ENCODE data around the genes DNAAF10, PROKR1 and GFPT1.

DNA sequence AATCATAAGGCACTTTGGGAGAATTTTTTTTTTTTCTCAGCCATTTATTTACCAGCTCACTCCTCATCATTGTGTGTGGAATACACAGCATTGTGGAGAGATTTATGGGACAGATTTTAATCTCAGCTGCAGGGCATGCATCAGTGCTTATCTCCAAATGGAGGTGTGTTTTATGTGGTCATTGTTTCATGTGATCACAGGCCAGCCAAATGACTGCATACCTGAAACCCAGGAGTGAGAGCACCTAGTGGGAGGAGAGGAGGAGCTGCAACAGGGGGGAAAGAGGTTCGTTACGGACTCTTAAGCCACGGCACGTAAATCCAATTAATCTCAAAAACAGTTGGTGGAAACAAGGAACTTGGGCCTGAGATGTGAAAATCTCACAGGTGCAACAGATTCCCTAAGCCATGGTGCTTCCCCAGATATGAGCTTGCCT, 167.6 kb downstream of the C1D start:
- RRBS = no CpG with 5 or more reads among the region's 4 CpGs

DNA sequence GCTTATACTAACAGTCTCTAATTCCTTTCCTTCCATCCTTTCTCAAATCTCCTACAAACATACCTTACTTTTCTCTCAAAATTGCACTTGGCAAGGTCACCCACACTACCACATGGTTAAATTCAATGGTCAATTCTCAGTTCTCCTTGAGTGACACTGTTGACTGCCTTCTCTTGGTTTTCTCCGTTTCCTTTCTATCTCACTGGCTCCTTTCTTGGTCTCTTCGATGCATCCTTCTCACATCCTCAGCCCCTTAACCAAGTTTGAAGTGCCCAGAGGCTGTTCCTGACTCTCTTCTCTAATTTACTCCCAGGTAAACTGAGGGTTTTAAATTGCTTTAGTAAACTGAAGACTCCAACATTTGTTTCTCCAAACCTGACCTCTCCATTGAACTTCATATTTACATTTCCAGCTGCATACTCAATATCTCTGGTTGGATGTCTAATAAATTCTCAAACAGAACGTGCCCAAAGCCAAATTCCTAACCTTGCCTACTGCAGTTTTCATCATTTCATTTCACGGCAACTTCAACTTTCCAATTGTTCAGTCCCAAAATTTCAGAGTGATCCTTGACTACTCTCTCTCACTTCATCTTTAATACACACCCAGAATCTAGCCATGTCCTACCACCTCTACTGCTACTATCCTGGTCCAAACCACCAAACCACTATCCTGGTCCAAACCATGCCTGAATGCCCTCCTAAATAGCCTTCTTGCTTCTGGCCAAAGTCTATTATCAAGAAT, 12.2 kb downstream of the C1D start:
- RRBS = no CpG with 5 or more reads among the region's 4 CpGs

DNA sequence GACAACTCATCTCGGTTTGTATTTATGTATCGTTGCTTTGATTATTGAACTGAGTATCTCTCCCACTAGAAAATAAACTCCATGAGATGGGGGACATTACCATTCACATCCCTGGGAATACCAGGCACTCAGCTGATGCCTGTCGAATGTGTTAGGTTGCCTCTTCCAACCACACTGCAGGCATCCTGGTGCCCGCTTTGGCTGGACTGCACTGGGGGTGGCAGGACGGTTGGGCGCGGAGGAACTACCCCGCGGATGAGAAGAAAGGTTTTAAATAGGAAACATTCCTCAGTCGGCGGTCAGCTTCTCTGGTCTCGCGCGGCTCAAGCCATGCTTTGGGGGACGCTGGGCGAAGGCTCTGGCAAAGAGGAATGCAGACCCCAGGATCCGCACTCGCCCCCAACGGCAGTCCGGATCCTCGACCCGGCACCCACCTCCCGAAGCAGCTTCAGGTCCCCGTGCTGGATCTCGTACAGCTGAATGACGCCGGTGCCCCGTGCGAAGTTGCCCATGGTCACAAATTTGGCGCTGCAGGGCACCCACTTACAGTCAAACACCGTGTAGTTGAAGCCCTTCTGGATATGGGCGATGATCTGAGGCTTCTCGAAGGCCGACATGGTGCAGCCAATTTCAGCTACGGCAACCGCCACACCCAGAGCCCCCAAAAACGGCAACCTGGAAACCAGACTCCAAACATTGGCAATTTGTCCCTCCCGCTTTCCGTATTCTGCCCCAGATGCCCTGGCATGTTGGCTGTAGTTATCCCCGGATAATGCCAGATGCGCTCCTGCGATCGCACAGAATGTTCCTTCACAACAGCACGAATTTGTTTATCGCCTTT, at the start of gene DNAAF10:
Gene DNAAF10 (minus strand): TSS at position 701 of the 841 bp plus-strand sequence.
- RRBS = 4% methylated on average over 6 of the region's 45 CpGs

DNA sequence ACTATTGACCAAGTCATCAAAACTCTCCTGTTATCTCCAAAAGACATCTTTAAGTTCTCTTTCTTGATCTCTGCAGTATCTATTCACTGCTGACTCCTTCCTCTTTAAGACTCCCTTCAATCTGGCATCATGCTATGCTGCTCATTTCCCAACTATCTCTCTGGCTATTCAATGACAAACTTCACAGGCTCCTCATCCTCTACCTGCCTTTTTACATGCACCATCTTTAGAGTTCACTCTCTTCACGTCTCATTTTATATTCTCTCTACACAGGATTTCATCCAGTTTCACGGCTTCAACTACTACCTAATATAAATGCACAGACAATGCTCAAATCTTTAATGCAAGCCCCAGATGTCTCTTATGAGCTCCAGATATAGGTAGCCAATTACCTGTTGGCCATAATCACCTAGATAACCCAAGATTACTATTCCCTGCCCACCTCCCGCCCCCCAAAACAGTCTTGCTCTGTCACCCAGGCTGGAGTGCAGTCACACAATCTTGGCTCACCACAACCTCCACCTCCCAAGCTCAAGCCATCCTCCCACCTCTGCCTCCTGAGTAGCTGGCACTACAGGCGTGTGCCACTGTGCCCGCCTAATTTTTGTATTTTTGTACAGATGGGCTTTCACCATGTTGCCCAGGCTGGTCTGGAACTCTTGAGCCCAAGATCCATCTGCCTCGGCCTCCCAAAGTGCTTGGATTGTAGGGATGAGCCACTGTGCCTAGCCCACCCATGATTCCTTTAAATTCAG, 5.6 kb downstream of the PPP3R1 start:
- RRBS = no CpG with 5 or more reads among the region's 6 CpGs

- RRBS = no CpG with 5 or more reads among the region's 1 CpG
These were observed 28.1 kb upstream of the PPP3R1 start for GRCh38 chr2:68280362-68280871.

- RRBS = 5% methylated on average over 46 of the region's 62 CpGs
These were observed at the start of gene PROKR1 for GRCh38 chr2:68643395-68643903. PROKR1 (plus strand) TSS chr2:68643579.

GRCh38 chr2:68679239-68680410, 36.2 kb downstream of the PROKR1 start:
- RRBS = no CpG with 5 or more reads among the region's 34 CpGs

- RRBS = no CpG with 5 or more reads among the region's 3 CpGs
These were observed 158.5 kb downstream of the ANTXR1 start for GRCh38 chr2:69171345-69171943.

- RRBS = no CpG with 5 or more reads among the region's 5 CpGs
These were observed 183.4 kb downstream of the ANTXR1 start for GRCh38 chr2:69196279-69196925.

GRCh38 chr2:69245756-69246804, 140.9 kb downstream of the GFPT1 start:
- RRBS = no CpG with 5 or more reads among the region's 4 CpGs

DNA sequence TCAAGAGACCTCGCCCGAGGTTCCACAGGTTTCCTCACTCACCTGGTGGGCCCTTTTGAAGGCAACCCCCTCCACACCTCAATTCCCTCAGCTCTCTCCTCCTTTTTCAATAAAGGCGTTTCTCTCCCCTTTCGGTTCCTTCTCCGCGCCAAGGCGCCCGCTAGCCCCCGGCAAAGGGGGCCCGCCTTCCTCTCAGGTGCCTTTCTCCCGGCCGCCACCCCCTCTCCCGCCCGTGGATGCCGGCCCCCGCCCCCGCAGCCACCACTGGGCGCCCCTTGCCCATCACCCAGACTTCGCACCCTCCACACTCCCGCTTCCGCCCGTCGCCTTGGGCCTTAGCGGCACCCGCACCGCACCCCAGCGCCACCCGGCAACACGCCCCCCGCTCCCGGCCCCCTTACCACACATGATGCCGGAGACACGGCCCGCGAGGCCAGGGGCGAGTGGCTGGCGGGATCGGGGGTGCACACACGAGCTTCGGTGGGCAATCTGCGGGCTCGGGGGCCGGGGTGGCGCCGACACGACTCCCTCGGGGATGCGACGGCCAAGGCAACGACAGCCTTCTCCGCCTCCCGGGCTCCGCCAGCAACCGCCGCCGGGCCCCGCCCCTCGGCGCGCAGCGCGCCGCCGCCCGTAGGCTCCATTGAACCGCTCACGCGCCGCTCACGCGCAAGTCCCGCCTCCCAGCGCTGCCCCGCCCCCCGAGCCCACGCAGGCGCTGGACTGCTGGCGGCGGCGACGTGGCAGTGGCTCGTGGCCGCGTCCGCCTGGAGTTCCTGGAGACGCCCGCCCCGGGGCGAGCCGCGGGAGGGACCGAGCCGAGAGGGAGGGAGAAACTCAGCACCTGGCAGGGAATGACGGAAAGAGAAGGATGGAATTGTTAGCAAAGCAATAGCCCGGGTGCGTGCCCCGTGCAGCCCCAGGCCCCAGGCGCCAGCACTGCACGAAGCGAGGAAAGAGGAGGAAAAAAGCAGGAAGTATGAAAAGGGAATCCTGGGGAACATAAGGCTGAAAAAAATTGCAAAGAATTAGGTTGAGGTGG, at the start of gene GFPT1:
Gene GFPT1 (minus strand): TSS at position 564 of the 1,042 bp plus-strand sequence.
- RRBS = 2% methylated on average over 26 of the region's 100 CpGs

- RRBS = no CpG with 5 or more reads among the region's 9 CpGs
These were observed 66.7 kb downstream of the AAK1 start for GRCh38 chr2:69576706-69577355.

- RRBS = no CpG with 5 or more reads among the region's 6 CpGs
These were observed 17.4 kb downstream of the AAK1 start for GRCh38 chr2:69626015-69626682.

DNA sequence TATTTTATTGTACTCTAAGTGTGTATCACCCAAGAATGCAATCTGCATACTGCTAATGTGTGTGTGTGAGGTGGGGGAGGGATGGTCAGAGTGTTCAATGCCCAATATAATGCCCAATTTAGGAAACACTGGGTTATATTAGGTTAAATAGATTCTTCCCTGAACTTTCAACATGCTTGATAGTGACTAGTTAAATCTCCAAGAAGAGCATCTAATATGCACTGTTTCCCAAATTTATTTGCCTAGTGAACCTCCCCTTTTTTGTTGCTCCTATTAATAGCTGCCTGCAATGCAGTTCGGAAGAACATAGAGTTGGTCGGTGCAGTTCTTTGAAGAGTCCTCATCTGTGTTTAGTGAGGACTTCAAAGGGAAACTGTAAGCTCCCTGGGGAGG, 49.0 kb upstream of the ANXA4 start:
- RRBS = no CpG with 5 or more reads among the region's 2 CpGs

- RRBS = no CpG with 5 or more reads among the region's 6 CpGs
These were observed 9.2 kb downstream of the ANXA4 start for GRCh38 chr2:69750943-69751701.

DNA sequence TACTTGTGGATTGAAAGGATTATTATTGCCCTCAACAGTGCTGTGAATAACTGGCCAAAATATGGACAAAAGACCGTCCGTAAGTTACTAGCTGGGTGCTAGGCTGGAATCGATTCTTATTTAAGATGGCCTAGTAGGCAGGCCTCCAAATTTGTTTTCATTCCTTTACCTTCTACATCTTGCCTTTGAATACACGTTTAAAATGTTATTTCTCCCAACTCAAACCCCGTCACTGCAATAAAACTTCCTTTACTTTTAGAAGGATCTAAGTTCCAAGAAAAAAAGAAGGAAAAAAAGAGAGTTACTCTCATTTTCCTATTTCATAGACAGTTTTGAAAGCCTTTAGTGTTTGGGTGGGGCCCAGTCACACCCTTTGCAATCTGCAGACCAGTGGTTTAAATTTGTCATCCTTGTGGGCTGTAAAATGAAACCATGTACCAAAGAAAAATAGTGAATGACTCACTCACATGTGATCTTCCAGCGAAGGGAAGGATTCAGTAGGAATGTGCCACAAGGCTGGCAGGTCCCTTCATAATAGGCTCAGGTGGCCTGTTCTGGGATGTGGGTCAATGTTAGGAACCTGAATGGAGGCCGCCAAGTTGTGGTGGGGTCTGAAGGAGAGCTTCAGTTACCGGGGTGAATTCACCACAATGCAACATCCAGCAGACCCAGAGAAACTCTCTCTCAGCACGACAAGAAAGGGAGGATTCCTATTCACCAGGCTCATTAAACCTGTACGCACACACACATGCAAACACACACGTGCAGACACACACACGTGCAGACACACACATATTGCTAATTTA, 28.3 kb downstream of the ANXA4 start:
- RRBS = no CpG with 5 or more reads among the region's 12 CpGs

DNA sequence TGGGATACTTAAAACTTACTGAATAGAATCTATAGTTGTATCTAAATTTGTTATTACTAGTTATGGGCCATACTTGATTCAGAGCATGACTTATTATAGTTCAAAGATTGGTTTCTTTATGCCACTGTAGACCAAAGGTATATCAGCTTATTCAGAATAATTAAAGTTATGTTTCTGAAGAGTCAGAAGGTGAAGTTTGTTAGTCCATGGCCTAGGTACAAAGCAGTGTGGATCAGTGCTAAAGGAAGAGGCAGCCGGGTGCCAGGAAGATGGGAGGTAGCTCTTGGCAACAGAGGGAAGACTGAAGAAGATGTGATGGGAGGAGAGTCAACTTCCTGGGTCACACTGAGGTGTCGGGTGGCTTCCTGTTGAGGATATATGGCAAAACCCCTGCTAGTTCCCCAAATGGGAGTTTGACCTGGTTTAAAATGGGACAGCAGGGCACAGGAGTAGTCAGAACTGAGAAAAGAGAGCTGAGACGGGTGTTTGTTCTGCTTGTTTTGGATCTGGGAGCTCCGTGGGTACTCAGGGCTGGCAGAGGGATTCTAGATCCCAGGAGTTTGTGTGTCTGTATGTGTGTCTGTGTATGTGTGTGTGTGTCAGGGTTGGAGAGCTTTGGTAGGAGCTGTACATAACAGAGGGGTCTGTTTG, 16.9 kb downstream of the MXD1 start:
- RRBS = no CpG with 5 or more reads among the region's 4 CpGs

DNA sequence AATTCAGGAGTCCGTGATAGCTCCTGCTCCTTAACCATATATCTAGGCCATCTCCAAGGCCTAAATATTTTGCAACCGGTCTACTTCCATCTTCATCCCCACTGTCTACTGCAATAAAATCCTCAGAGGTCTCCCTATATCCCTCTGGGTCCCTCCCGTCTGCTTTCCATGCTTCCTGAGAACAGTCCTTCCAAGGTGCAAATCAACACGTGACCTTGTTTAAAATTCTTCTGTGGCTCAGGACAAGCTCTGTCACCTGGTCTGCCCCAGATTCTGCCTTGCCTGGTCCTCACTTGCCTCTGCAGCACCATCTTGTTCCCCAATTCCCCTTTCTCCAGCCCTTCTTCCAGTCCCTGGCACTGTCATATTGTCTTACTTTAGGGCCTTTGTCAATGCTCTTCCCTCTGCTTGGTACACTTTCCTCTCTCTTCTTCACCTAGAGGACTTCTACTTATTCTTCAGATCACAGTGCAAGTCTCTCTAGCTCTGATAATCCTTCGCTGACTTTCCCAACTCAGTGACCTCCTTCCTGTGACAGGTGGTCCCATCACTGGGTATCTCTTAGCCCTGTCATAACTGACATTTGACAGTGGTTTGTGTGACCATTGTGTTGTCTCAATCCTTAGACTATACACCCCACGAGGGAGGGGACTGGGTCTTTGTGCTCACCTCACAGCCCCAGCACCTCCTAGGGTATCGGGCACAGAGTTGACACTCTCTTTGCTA, 20.9 kb downstream of the MXD1 start:
- RRBS = no CpG with 5 or more reads among the region's 7 CpGs

DNA sequence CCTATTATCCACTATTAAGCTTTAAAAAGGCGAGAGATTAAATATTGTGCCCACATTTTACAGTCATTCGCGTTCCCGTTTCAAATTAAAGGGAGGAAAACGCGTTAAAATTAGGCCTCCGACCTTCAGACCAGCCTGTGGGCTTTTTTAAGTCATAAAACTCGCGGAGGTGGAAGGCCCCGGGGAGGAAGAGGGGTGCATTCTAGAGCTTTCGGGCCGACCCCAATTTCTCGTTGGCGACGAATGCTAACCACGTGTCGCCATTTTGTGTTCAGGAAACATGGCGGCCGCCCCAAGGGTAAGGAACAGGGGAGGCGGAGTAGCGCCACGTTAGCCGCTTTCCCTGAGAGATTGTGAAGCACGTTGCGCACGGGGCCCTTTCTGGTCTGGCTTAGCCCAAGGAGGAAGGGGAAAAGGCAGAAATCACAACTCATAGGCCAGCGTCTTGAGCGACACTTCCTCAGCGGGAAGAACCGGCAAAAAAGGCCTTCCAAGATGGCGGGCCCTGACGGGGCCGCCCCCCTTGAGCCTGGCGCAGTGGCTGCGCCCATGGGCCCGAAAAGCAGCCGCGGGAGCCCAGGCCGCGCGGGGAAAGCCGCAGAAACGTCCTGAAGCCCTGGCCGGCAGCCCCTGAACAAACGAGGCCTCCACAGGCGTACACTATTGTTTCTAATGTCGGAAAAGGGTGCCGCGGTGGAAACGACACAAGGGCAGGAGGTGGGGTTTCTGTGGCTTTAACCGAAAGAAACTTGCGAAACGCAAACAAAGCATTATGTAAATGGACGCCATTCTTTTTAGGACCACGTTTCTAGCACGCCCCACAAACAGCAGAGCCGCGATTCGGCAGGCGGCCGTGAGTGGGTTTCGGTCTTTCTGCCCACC, 1.0 kb upstream of the PCBP1 start:
- RRBS = no CpG with 5 or more reads among the region's 62 CpGs